Islet of Langerhans (tissue), 1 donor: ENCODE data around the gene ZNF442.

DNA sequence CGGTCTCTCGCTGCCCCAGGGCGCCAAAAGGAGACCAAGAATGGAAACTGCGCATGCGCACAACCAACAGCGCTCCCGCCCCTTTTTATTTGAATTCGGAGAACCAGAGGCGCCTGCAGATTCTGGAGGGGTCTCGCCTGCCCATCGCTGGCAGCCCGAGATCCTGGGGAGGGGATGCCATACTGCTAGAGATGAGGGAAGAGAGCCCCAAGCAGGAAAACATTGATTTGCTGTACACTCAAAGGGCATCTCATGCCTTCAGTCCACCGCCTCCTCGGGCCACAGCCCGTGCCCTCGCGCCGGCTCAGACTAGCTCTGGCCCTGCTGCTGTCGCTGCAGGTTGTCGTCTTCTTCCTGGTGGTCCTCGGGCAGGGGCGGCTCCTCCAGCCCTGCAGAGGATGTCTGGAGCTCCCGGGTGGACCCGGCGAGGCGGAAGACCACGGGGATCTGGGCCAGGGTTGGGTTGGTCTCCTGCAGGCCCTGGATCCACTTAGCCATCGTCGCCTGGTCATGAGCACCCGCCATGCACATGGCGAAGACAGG lies 307 bp upstream of the ZNF653 start:
- RRBS = no CpG with 5 or more reads among the region's 31 CpGs

GRCh38 chr19:11856268-11857094 lies 8.0 kb downstream of the ZNF439 start:
- RRBS = no CpG with 5 or more reads among the region's 12 CpGs

DNA sequence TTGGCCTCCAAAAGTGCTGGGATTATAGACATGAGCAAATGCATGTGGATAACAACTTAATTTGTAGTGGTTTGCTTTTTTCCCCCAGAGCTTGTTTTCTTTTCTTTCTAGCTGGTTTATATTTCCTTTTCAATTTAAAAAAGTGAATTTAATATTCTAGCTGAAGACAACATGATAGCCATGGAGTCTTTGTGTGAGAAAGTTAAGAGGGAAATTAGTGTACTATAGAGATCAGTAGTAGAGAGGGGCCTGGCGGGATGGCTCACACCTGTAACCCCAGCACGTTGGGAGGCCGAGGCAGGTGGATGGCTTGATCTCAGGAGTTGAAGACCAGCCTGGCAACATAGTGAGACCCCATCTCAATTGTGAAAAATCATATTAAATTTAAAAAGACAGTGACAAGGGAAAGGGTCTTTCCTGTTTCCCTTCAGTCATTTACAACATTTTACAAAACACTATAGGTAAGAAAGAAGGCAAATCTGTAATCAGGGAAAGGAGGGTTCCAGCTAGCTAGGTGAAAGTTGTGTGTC lies 3.7 kb downstream of the ZNF763 start:
- RRBS = no CpG with 5 or more reads among the region's 3 CpGs

DNA sequence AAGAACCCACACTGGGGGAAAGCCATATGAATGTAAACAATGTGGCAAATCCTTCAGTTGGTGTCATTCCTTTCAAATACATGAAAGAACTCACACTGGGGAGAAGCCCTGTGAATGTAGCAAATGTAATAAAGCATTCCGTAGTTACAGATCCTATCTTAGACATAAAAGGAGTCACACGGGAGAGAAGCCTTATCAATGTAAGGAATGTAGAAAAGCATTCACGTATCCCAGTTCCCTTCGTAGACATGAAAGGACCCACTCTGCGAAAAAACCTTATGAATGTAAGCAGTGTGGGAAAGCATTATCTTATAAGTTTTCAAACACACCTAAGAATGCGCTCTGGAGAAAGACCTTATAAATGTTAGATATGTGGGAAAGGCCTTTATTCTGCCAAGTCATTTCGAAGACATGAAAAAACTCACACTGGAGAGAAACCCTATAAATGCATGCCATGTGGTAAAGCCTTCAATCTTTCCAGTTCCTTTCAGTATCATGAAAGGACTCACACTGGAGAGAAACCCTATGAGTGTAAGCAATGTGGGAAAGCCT lies 14.0 kb downstream of the ZNF763 start:
- RRBS = no CpG with 5 or more reads among the region's 7 CpGs

- RRBS = no CpG with 5 or more reads among the region's 8 CpGs
These were observed 813 bp downstream of the ZNF878 start for GRCh38 chr19:12052028-12052268.

DNA sequence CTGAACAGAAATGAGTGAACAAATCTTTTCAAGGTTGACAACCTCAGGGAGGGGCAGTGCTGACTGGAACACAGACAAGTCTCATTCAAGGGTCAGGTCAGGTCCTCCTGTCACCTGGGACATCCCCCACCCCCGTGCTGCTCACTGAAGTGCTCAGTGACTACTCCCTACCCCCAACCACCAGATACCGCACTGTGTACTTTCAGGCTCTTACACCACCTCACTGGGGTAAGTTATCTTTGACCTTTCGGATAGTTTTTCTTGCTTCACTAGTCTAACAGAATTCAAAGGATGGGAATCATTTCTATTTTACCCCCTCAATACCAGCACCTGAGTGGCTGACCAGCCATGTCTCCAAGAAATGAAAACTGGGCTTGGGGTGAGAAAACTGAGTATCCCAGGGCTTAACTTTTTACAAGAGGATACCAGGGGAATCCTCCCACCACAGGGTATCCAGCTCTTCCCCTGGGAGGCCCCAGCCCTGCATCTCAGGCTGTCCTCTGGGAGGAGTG lies 2.2 kb downstream of the ZNF563 start:
- RRBS = no CpG with 5 or more reads among the region's 3 CpGs

- RRBS = 4% methylated on average over 18 of the region's 57 CpGs
These were observed at the start of gene ZNF442 for GRCh38 chr19:12365108-12366170. ZNF442 (minus strand) TSS chr19:12365683.

DNA sequence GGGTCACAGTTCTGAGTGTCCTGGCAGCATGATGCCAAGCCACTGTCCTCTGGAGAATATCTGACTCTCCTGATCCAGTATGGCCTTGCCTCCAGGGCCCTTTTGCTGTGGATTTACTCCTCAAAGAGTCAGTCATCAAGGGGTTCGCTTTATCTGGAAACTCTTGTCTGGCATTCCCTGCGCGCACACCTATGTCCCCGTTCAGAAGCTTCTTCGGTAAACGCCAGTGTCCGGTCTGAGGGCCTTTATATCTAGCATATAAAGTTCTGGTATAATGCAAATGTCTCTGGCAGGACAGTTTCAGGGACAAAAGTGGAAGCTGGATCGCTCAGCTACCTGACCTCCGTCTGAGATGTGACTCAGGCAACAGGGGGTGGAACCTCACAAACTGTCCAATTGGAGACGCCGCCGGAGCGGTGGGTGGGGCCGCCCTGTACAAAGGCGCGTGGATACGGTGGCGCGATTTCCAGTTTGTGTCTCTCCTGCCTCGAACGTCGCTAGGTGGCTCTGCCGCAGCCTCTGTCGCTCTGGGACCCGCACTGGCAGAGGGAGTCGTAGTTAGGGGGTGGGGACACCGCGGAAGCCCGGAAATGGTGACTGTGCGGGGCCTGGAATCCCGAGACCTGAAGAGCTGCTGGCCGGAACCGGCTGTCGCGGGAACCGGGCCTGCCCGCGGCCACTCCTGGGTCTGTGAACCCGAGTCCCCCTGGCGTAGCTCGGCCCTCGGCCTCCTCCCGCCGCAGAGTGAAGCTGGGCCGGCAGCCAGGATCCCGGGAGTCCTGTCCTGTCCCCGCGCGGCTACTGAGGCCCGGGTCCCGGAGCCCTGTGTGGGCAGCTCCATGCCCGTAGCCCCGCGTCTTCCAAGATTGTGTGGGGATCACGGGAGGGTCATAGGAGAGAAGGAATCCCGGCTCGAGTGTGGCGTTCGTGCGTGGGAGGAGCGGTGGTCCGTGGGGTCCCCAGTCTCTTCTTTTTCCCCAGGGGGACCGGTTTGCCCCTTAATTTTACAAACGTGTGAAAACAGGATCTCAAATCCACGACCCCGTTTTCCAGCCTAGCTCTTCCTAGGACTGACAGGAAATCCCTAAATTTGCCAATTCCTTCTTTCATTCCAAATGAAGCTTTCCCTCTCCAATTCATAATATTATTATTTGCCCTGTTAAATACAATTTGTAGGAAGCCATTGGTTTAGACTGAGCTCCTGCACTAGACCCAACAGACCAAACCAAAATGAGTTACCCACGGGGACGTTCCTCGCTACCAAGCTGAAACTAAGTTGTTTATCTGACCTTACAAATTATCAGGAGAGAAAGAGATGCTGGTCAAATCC lies 10.8 kb upstream of the ZNF709 start:
- RRBS = 6% methylated on average over 25 of the region's 69 CpGs

DNA sequence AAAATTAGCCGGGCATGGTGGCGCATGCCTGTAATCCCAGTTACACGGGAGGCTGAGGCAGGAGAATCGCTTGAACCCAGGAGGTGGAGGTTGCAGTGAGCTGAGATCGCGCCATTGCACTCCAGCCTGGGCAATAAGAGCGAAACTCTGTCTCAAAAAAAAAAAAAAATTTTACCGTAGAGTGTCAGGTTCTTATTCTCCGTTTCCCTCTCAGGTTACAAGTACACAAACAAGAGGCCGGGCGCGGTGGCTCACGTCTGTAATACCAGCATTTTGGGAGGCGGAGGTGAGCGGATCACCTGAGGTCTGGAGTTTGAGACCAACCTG lies 1.2 kb downstream of the ZNF564 start:
- RRBS = no CpG with 5 or more reads among the region's 15 CpGs

DNA sequence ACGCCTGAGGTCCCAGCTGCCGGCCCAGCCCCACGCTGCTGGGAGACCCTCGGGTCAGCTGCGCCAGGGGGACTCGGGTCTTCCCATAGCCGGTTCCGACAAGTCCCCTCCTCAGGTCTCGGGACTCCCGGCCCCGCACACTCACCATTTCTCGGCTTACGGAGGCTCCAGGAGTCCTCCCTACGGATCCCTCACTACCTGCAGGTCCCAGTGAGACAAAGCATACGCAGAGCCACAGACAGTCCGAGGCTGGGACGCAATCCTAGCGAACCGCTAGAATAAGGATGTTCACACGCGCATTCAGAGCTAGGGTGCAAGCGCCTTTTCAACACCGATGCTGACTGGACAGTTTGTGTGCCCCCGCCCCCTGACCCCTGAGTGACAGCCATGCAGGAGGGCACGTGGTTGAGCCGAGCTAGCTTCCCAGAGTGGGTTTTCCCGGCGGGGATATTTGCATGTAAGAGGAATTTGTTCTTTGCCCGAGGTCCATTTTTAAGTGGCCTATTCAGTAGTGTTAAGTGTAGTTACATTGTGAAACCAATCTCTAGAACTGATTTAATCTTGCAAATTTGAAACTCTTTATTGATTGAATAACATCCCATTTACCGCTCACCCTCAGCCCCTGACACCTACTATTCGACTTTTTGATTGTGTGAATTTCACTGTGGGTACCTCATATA lies 13.5 kb downstream of the ZNF490 start:
- RRBS = 68% methylated on average over 7 of the region's 31 CpGs

- RRBS = no CpG with 5 or more reads among the region's 17 CpGs
These were observed 420 bp downstream of the MAN2B1 start for GRCh38 chr19:12666038-12666606.

GRCh38 chr19:12668874-12669272 lies 342 bp downstream of the WDR83OS start:
- RRBS = 4% methylated on average over 15 of the region's 25 CpGs

DNA sequence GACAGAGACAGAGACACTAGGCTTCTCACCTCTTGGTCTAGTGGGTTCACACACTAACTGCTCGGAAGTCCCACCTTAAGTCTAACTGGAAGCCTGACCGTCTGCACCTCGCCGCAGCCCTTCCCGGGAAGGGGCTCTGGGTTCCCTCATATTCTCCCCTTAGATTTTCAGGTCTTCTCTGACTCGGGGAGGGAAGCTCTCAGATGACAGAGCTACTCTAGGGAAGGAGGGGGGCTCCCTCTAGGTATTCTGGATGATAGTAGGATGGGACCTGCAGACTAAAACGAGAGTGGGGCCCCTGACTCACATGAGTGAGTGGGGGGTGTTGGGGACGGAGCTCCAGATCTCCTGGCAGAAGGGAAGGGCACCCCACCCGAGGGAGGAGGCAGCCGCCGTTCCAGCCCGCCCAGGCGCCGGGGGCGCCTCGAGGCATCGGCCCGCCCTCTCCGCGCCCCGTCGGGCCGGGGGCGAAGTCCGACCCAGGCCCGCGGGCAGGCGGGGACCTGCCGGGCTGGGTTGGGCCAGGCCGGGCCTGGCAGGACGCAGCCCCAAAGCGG lies 2.0 kb upstream of the JUNB start:
- RRBS = 4% methylated on average over 19 of the region's 32 CpGs

- RRBS = 3% methylated on average over 61 of the region's 98 CpGs
These were observed 849 bp downstream of the JUNB start for GRCh38 chr19:12791875-12792795.

DNA sequence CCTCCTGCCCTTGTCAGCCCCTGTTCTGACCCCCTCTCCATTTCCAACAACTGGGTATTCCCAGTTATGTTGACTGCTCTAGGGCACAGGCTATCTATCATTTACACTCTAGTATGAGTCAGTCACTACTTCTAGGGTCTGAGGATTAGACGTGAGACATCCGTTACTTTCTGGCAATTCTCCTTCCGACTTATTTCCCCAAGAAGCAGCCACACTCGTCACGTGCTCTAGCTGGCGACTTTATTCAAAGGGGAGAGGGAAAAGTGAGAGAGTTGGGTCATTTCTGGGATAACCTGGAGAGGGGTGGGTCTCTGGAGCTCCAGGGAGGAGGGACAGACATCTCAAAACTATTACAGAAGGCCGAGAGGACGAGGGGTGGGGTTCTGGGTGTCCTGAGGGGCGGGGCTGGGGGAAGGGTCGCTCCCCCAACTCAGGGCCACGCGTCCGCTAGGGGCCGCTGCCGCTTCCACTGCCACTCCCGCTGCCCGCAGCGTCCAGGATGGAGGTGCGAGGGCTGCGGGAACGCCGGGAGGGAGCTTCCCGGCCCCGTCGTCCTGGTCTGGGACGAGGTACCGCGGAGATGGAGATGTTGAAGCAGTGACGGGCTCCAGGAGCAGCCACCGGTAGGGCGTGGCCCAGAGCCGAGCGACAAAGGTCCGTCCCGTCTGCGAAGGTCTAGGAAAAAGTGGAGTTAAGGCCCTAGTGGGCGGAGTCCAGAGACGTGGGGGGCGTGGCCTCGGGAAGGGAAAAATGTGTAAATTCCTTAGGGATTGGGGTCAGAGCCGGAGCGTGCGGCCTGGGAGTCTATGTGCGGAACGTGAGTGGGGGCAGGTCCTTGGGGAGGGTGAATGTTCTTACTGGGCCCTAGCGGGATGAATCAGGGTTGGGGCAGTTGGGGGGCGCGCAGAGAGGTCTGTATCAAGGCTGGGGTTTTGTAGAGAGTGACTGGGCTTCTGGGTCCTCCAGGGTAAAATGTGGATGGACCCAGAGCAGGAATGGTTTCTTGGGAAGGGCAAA lies 8.8 kb downstream of the RTBDN start:
- RRBS = 7% methylated on average over 8 of the region's 48 CpGs

DNA sequence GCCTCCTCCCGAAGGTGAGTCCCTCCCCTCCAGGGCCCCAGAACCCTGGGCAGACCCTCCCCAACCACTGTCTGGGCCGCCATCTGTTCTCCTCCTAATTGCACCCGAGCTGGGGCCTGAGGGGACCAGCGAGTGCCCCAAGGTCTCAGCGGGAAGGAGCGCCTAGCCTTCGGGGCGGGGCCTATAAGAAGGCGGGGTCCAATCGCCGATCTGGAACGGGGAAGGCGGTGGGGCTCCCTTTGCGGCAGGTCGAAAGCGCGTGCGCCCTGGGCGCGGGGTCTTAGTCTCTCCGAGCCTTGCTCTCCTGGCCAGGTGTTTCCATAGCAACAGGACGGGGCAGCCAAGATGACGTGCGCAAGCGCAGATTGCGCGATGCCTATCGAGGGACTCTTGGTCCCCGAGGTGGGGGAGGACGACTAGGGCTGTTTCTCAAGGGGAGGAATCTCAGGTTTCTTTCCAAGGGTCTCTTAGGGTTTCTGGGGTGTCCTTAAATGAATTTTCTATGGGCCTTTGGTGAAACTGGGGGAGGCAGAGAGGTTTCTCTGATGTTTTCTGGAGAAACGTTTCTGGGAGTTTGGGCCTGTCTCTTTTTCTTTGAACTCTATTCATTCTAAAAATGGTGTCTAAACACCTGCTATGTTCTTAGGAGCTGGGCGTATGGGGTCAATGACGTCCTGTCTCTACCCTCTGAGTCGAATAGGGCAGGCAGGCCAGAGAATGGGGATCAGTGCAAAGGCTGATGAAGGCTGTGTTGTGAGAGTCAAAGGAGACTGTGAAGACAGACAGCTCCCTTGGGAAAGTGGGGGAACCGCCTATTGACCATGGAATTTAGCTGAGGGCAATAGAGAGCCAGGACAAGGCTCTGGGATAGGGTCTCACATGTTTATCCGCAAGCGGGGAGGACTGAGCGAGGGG lies 3.0 kb downstream of the MAST1 start:
- RRBS = no CpG with 5 or more reads among the region's 38 CpGs

DNA sequence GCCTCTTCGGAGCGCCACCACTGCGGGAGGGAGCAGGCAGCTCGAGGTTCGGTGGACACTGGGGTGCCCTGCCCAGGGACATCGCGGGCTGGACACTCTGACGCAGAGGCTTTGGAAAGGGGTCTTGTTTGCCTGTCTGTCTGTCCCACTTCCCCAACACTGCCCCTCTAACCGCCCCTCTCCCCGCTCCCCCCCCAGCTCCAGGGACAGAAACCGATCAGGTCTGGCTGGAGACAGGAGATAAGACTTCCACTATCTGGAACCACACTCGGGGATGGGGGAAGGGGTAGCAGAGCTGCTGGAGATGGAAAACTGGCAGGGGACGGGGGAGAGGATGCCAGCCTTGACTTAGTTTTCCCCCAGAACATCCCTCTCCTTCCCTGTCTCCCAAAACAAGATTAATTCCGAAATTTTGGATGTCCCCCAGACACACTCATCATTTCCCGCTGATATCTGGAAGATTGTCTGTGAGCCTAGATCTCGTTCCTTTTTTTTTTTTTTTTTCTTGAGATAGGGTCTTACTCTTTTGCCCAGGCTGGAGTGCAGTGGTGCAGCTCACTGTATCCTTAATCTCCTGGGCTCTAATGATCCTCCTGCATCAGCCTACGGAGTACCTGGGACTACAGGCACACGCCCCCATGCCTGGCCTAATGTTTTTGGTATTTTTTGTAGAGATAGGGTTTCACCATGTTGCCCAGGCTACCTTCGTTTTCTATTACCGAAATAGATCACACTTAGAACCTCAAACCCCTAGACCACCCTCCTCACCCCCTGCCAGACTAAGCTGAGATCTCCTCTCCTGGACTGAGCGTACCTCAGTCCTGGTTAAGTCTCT lies 661 bp downstream of the KLF1 start:
- RRBS = no CpG with 5 or more reads among the region's 21 CpGs

DNA sequence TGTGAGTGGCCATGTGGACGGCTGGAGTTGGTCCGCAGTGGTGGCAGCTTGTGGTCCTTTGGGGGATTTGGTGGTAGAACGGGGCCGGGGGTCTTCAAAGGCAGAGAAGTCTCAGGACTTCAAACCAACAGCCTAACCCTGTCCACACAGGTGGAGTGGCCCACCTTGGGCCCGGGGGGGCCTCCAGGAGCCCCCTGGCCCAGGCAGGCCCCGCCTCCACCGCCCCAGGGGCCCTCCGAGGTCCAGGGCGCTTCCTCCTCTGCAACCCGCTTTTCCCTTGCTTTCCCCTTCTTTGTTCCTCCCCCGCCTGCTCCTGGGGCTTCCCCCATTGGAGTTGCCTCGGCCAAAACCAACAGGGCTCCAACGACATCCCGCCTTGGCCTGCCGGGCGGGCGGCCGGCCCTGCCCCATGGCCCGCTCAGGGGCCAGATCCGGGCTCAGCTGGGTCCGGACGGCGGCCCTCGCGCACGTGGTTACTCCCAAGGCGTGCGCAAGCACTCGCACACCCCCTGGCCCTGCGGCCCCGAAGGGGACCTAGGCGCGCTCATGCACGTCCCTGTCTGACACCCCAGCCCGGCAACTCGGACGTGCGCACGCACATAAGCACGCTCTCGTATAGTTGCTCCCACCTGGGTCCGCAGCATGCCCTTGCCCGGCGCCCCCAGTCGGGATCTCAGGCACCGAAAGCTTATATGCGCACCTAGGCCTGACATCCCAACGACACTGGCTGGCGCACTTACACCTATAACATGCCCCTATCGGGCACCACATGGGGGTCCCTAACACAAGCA lies 14.7 kb downstream of the NFIX start:
- RRBS = 59% methylated on average over 12 of the region's 50 CpGs

- RRBS = no CpG with 5 or more reads among the region's 11 CpGs
These were observed 21.3 kb downstream of the NFIX start for GRCh38 chr19:13016503-13016977.

DNA sequence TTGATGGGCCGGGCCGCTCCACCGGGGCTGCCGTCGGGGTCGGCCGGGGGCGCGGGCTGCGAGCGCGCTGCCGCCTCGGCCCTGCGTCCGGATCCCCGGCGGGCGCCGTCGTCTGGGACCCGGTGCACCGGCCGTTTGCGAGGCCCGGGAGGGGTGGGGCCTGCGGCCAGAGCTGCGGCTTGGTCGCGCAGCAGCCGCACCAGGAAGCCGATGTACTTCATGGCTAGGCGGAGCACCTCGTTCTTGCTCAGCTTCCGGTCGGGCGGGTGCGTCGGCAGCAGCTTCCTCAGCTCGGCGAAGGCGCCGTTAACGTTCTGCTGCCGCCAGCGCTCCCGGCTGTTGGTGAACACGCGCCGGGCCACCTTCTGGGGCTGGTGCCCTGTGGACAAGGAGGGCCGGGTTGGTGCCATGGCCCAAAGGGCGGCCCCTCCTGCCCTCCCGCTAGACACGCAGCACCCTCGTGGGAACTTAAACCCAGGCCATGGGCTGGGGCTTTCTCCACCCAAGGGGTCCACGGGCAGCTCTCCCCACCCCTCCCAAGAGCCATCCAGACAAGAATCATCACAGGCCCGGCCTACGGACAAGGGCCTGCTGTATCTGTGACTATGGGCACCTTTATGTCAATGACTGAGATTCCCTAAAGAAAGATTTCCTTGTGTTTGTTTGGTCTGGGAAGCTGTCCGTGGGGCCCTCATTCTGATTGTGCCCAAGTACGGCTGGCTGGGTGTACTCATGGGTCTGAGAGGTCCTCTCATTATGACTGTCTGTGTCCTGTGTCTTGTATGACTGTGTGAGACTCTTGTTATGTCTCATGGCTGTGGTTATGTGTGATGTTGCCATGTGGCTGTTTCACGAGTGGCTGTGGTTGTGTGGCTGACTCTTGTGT lies 3.1 kb downstream of the LYL1 start:
- RRBS = 26% methylated on average over 29 of the region's 61 CpGs